CMK (cell line): ENCODE measurements around the gene PXDN.

GRCh38 chr2:20108-20399, 26.3 kb downstream of the FAM110C start:
- RRBS, result no CpG with 5 or more reads among the region's 3 CpGs

DNA sequence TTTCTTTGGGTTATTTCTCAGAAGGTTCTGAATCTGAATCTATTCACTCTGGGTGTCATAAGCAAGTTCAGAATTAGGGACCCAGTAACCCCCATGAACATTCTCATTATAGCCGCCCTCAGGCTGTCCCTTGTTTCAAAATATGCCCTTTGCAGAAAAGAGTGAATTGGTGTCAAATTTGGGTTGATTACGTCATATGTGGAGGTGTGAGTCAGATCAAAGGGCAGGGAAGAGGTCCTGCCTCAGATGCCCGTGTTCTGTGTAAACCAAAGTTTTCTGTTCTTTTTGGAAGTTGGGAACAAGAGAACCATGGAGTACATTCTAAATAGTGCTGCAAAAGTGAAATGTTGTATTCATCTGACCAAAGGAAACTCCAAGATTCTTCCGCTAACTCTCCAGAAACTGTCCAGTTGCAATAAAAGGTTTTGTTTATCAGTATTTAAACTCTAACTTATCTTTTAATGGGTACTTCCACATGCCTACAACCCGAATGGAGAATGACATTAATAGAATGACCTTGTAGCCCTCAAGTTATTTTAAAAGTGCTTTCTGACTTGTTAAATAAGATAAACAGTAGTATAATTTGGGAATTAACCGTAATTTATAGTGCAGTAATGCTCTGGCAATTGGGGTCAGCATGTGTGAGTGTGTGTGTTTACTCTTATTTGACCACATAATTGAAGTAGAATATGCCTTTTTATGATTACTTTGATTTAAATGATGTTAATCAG, 5.7 kb downstream of the FAM110C start:
- RRBS, result no CpG with 5 or more reads among the region's 6 CpGs

DNA sequence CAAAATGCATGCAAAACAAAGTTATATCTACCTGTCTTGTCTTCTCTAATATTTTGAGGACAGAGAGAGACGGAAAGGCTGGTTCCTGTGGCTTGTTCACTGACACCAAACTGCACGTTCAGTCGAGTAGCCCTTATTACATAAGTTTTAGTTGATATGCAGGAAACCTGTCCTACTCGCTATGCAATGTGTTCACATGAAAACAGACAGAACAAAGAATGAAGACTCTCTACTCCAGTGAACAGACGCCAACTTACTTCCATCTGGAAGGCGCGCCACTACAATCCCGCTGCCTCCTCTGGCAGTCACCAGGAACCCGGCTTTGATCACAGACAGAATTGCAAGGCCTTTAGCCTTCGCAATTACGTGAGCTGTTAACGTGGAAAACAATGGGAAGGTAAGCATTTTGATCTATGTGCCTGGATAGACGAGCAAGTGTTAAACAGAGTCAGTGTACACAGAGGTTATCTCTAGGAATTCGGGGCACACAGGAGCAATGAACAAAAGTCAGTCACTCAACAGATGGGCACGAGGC, 14.3 kb downstream of the SH3YL1 start:
- RRBS, result no CpG with 5 or more reads among the region's 15 CpGs

- RRBS, result no CpG with 5 or more reads among the region's 8 CpGs
Observed at GRCh38 chr2:260290-261172, 3.3 kb downstream of the SH3YL1 start.

GRCh38 chr2:393538-394931, 106.1 kb upstream of the ALKAL2 start:
- RRBS, result 6% methylated on average over 4 of the region's 51 CpGs

- RRBS, result no CpG with 5 or more reads among the region's 26 CpGs
Observed at GRCh38 chr2:567952-568882, 109.0 kb downstream of the TMEM18 start.

DNA sequence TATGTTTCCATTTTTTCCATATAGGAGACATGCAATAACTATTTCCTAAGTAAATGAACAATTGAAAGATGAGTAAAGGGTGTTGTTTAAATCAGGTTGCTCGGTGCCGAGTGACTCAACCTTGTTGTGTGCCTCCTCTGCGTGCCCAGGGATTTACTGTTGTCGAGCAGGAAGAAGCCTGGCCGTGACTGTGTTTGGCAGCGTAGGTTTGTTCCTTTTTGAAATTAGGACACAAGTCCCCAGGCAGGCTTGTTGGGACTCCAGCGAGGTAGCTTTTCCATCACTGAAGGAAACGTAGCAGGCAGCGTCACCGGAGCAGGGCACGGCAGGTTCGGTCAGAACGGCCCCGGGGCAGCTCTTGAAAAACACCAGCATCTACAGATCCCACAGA, 48.6 kb downstream of the TMEM18 start:
- RRBS, result over 99% methylated on average over 5 of the region's 14 CpGs

- RRBS, result no CpG with 5 or more reads among the region's 16 CpGs
Observed at GRCh38 chr2:855084-855734, 95.4 kb upstream of the SNTG2 start.

DNA sequence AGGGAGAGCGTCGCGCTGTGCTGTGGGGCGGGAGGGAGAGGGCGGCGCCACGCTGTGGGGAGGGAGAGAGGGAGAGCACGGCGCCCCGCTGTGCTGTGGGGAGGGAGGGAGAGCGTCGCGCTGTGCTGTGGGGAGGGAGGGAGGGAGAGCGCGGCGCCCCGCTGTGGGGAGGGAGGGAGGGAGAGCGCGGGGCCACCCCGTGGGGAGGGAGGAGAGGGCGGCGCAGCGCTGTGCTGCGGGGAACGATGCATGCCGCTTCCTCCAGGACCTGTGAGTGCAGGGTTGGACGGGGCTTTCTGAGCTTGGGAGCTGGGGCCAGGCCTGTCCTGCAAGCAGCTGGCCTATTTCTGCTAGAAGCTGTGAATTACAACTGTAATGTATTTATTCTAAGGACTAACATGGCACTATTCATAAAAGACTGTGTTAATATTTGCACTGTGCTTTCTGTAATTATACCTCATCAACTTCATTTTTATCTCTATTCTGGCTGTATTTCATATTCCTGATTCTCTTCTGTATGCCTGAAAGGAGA, 106.2 kb downstream of the SNTG2 start:
- RRBS, result no CpG with 5 or more reads among the region's 27 CpGs

- RRBS, result no CpG with 5 or more reads among the region's 15 CpGs
Observed at GRCh38 chr2:1140230-1140733, 189.6 kb downstream of the SNTG2 start.

DNA sequence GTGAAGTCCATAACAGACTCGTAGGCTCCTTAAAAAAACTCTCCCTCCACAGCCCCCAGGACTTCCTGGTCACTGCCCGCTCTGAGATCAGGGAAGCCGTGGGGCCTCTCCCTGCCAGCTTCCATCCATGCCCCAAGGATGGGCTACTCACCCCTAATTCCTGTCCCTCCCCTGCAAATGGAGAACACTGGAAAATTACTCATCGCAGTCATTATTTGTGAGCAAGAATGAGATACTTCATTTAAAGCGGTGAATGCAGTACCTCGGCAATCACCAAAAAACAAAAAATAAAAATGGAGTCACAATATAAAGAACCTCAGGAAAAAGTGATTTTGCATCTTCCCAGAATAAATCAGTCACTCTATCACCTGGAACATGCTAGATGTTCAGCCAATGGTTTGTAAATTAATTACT, 2.6 kb downstream of the TPO start:
- RRBS, result no CpG with 5 or more reads among the region's 6 CpGs

- RRBS, result no CpG with 5 or more reads among the region's 14 CpGs
Observed at GRCh38 chr2:1541754-1542401, 128.6 kb downstream of the TPO start.

- RRBS, result no CpG with 5 or more reads among the region's 14 CpGs
Observed at GRCh38 chr2:1564294-1564797, 151.1 kb downstream of the TPO start.

DNA sequence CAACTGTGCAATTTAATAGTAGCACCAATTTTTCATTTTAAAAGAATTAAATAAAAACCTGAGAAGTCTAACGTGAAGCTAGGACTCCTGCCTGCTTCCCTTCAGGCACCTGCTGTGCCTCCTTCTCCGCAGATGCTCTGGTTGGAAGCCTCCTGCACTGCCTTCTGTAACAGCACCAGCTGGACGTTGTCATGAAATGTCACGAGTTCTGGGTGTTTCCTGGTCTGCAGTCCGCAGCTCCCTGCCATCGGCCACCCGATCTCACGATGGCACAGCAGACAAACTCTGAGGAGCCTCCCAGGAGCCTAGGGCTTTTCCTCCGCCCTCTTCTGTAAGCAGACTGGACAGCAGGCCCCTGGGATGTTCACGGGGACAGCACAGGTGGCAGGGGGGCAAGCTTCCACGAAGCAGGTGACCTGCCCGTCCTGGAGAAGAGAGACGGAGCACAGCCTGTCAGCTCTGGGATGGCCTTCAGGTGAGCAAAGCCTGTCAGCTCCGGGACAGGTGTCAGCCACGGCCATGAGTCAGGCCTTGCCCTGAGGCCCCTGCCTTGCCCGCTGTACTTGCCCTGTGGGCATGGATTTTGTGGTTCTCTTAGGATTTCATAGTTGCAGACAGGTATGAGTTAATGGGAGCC, 110.3 kb downstream of the PXDN start:
- RRBS, result no CpG with 5 or more reads among the region's 16 CpGs

DNA sequence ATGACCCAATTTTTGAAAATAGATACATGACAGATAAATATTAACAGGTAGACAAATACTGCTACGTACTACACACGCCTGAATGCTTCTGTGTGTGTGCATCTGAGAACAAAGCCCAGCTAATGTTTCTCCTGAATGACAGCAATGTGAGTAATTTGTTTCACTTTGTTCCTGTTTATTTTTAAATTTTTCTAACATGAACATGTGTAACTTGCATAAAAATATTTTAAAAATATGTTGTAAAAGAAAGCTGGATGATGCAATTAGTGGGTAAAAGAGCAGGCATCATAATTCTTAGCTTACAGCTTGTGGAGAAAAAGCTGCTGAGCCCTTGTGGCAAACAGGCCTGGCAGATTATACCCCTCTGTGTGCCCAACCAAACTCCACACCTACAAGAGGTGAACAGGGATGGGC, 14.3 kb downstream of the PXDN start:
- RRBS, result no CpG with 5 or more reads among the region's 2 CpGs

DNA sequence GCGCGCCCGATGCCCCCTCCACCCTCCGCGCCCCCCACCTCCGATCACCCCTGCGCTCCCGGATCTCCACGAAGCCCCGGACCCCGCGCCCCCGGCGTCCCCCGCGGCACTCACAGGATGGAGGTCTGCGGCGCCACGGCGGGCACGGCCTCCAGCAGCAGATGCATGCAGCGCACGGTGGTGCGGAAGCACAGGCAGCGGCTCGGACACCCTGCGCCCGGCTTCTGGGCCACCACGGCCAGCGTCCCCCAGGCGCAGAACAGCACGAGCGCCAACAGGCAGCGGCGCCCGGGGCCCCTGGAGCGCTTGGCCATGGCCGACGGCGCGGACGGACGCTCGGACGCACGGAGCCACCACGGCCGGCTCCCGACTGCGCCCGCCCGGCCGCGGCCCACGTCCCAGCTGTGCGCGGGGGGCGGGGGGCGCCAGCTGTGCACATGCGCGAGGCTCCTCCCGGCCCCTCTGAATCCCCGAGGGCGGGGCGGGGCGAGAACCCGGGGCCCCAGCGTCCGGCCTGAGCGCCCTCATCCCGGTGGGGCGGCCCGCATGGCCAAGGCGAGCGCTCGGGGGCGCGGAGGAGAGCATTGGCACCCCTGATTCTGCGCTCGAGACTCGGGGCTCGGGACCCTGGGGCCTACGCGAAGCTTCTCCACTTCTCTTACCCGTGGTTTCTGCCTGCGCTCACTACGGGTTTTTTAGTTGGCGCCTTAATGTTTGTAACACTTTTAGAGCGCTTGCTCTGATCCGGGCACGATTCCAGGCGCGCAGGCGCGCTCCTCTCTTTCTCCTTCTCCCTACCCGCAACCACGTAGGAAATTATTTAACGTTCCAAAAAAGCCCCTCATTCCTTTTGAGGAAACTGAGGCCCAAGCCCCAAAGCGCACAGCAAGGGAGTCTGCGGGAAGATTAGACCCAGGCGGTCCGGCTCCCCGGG, at the start of gene PXDN:
TSS of gene PXDN (minus strand) at position 374 of the 934 bp plus-strand sequence.
- RRBS, result 86% methylated on average over 14 of the region's 103 CpGs

GRCh38 chr2:1755686-1756393, 11.5 kb upstream of the PXDN start:
- RRBS, result no CpG with 5 or more reads among the region's 15 CpGs

DNA sequence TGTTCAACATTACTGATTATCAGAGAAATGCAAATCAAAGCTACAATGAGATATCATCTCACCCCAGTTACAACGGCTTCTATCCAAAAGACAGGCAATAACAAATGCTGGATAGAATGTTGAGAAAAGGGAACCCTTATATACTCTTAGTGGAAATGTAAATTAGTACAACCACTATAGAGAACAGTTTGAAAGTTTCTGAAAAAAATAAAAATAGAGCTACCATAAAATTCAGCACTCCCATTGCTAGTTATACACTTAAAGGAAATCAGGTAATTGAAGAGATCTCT, 81.2 kb downstream of the MYT1L start:
- RRBS, result no CpG with 5 or more reads among the region's 1 CpG

DNA sequence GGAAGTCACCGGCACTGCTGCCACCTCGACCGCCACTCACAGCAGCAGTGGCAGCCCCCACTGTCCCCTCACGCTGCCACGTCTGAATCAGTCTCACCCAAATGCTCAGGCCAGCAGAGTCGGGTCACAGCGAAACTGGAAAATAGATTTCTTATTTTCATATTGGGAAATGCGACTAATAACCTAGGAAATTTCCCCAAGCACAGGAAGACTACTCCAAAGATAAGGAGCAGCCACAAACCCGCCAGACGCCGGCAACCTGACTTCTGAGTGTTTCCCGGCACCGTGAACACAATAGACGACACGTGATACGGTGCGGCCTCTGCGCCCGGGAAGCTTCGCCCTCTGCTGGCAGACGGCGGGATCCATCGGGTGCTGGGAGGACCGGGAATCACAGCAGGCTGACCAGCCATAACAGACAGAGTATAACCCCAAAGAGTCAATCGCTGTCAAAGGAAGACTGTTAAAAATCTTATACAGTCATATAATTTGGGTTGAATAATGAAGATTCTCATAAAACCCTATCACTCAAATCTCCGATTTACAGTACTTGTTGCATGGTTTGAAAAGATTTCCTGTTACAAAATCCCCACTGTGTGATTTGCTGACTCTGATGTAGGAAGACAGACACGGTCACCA, 74.1 kb downstream of the EIPR1 start:
- RRBS, result 18% methylated on average over 13 of the region's 27 CpGs

GRCh38 chr2:3369058-3369525, 8.5 kb downstream of the EIPR1 start:
- RRBS, result no CpG with 5 or more reads among the region's 14 CpGs